Temporal lobe (tissue), 2 donors: ENCODE data around the gene U2AF1.

- RAMPAGE, long total RNA, result start-site peak on the minus strand at chr21:43107560-43107583, 262 and 54 reads in 2 replicates
Measured at GRCh38 chr21:43107471-43107670, at the start of gene U2AF1. U2AF1 (minus strand) TSS chr21:43107570.

GRCh38 chr21:43193881-43194565 lies 25.2 kb downstream of the CRYAA start:
- RAMPAGE, long total RNA, result no peak

DNA sequence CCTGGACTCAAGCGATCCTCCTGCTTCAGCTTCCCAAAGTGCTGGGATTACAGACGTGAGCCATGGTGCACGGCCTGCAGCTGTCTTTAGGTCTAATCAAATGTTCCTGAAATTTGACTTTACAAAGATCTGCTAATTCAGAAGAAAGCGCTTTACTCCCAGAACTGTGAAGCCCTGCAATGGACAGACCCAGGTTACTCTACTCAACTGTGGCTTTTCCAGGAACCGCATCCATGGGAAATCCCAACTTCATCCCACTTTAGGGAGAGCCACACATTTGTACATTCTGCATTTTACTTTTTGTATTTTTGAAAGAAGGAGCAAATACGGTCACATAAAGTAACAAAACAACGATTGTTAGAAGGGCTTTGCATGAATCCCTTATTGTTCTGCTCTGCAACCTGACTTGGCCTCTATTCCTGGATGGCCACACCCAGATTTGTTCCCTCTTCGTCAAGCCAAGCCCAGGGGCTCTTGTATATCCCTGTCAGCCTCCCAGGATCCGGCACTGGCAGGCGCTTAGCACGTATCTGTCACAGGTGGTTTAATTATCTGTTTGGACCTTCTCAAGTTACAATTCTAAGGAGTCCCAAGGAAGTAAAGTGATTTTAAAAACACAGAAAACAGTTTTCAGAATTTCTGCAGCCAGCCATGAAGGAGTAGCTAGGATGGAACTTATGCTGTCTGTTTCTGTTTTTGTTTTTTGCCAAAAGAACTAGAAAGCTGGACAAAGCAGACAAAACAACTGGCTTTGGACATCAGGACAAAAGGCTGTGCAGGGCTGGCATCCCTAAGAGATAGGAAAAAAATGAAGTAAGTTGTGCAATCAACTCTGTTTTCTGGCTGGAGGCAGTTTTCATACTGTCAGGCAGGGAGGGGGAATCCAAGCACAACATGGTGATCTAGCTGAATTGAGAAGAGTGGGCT lies 28.0 kb downstream of the CRYAA start:
- RAMPAGE, long total RNA, result no peak

GRCh38 chr21:43288007-43288499 lies 119.2 kb downstream of the CRYAA start:
- RAMPAGE, long total RNA, result no peak

DNA sequence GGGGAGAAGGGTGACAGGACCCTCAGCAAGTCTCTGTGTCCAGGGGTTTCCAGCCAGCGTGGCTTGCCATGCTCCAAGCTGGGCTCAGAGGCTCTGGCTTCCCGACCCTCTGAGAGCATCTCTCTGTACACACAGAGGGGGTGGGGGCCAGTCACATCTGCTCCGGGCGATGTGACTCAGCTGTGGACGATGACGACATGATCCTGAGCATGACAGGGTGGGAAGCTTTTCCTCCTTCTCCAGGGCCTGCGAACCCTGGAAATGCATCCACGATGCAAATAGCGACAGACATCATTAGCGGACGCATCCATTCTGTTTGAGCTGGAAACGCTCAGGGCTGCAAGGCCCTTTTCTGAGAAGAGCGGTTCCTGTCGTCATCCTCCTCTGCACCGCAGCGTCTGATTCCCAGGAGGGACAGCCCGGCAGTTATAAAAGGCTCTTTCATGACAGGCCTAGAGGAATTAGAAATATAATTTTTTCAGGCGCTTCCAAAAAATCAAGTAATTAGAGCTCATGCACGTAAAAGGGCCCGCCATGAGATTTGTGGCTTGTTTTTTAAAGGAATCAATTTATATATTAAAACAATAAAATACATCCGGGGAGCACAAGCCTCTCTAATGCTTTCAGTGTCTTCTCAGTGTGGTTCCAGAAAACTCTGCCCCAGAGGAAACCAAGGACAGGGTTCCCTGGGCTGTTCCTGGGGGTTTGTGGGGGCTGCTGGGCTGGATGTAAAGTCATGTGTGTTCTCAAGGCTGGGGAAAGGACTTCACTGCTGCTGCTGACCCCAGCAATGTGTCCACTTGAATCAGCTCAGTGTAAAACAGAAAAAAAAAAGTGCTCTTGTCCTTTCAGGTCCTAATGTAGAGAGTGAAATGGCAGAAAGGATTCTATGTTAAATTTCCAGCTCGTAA lies 107.4 kb downstream of the SIK1 start:
- RAMPAGE, long total RNA, result no peak

DNA sequence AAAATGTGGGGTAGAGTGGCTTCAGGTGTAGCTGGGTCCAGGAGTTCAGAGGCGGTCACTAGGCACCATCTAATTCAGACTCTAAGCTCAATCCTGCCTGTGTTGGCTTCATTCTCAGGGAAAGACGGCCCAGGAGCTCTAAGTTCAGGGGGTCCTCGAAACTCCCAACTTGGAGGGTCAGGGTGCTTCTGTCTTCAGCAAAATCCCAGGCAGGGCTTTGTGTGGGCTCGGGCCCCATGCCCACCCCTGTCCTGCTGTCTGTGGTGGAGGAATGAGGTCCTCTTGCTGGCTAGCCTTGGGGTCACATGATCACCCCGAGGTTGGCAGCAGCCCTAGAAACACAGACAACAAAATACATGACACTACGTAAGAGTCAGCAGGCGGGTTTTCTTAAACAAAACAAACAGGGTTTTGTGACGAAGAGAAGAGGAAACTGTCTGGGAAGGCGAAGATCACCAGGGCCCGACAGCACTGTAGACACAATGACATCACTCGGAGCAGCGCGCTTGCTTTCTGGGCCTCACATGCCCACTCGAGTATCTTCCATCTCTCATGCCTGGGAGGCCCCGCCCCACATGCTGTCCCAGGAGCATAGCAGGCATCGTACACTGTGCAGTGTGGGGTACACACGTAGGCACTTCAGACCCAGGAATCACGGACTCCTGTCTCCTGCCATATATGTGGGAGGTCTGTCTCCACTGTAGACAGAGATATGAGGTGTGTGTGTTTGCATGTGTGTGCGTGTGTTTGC lies 94.9 kb downstream of the SIK1 start:
- RAMPAGE, long total RNA, result no peak

DNA sequence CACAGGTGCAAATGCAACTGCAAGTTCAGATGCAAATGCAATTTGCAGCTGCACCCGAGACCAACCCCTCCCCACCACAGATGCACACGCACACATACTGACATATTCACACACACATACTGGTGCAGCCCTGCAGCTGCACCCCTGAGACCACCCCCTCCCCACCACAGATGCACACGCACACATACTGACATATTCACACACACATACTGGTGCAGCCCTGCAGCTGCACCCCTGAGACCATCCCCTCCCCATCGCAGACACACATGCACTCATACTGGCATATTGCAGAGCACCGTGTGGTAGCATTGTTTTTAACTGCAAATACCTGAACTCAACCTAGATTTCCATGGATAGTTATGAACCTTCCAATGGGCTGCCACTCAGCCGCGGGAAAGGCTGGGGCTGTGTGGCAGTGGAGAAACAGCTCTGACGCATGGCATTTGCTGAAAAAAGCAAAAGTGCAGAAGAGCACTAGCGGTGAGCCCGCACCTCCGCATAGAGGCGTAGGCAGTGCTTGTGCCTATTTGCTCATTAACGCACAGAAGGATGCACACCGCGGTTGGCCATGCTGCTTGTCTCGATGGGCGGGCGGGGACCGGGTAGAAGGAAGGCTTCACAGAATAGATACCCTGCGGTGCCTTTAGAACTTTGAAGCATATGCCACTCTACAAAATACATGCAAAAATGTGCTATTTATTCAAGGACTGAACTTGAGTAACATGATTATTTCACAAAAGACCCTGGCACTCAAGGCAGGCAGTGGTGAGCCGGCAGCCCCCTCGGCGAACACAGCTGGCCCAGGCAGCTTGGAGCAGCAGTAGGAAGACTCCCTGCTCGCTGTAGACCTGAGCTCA lies 71.8 kb downstream of the SIK1 start:
- RAMPAGE, long total RNA, result no peak

- RAMPAGE, long total RNA, result no peak
Measured at GRCh38 chr21:43369807-43370958, 56.7 kb downstream of the SIK1 start.

- RAMPAGE, long total RNA, result no peak
Measured at GRCh38 chr21:43618867-43619203, 40.5 kb downstream of the HSF2BP start.

GRCh38 chr21:43732126-43732822 lies 13.3 kb downstream of the PDXK start:
- RAMPAGE, long total RNA, result no peak

- RAMPAGE, long total RNA, result no peak
Measured at GRCh38 chr21:43755594-43756391, 20.3 kb downstream of the CSTB start.

GRCh38 chr21:43773853-43774787 lies 2.0 kb downstream of the CSTB start:
- RAMPAGE, long total RNA, result no peak

- RAMPAGE, long total RNA, result no peak
Measured at GRCh38 chr21:43811941-43812865, 22.8 kb downstream of the RRP1 start.

- RAMPAGE, long total RNA, result no peak
Measured at GRCh38 chr21:43861389-43862036, 3.5 kb upstream of the AGPAT3 start.

DNA sequence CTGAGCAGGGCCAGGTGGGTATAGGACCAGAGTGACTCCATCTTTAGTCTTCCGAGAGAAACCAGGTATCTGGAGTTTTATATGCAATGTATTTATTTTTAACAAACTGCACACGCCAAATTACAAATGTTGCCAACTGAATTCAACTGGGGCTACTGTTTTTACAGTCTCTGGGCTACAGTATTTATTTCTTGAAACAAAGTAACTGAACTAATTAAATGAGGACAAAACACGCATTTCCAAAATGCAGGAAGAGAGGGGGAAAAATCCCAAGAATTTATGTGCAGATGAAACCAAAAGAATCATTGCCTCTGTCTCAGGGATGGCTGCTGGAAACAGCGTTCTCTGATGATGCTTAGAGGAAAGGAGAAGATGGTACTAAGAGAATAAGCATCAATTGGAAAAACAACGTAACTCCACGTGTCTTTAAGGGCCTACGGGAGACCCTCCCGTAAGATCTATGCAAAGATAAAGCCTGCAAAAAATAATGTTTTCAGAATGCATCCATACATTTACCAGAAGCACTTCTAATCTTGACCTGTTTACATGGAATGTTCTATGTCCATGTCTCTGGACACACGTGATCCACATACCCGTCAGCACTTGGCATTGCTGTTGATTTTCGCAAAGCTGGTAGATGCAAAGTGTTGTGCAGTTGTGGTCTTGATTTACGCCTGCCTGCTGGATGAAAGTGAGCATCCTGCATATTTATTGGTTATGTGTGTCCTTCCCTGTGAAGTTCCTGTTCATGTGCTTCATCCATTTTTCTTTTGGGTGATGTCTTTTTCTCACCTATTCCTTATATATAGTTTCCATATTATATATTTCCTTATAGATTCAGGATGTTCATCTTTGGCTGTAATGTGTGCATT lies 6.2 kb downstream of the AGPAT3 start:
- RAMPAGE, long total RNA, result no peak

- RAMPAGE, long total RNA, result no peak
Measured at GRCh38 chr21:43906451-43906673, 41.3 kb downstream of the AGPAT3 start.

DNA sequence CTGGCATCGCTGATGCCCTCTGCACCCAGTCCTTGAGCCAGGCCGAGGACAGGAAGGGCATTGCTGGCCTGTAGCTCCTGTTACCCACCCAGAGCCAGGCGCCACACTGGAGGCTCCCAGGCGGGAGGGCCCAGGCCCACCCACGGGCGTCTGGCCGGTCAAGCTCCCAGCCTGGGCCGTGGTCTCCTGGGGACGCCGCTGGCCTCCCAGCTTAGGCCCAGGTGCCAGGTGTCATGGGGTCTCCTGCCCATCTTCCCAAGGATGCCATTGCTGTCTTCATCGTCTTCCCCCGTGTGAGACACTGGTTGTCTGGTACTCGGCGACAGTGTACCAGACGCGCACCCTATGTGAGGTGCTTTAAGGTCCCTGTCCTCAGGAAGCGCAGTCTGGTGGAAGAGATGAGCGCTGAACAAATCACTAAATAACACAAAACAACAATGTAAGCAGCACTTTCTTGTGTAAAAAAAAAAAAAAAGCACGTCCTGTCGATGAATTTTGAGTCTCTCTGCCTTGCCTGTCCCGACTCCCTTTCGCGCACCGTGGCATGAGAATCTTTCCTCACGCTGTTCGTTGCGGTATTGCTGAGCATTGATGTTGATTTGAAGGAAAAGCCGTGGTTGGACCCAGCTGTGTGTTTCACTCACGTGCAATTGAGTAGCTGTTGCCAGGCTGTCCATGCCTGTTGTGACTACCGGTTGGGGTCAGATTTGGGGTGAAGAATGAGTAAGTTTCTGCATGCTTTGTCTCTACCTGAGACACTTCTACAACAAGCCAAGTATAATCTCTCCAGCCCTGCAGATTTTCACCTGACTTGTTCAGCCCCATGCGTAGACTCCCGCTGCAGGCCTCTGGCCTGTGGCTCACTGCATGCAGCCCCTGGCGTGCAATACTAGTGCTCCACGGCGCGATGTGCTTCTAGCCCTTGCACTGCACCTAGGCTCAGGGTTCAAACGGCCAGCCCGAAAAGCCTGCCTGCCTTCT lies 26.9 kb upstream of the TRAPPC10 start:
- RAMPAGE, long total RNA, result no peak

GRCh38 chr21:44037518-44038062 lies 25.5 kb downstream of the TRAPPC10 start:
- RAMPAGE, long total RNA, result no peak

DNA sequence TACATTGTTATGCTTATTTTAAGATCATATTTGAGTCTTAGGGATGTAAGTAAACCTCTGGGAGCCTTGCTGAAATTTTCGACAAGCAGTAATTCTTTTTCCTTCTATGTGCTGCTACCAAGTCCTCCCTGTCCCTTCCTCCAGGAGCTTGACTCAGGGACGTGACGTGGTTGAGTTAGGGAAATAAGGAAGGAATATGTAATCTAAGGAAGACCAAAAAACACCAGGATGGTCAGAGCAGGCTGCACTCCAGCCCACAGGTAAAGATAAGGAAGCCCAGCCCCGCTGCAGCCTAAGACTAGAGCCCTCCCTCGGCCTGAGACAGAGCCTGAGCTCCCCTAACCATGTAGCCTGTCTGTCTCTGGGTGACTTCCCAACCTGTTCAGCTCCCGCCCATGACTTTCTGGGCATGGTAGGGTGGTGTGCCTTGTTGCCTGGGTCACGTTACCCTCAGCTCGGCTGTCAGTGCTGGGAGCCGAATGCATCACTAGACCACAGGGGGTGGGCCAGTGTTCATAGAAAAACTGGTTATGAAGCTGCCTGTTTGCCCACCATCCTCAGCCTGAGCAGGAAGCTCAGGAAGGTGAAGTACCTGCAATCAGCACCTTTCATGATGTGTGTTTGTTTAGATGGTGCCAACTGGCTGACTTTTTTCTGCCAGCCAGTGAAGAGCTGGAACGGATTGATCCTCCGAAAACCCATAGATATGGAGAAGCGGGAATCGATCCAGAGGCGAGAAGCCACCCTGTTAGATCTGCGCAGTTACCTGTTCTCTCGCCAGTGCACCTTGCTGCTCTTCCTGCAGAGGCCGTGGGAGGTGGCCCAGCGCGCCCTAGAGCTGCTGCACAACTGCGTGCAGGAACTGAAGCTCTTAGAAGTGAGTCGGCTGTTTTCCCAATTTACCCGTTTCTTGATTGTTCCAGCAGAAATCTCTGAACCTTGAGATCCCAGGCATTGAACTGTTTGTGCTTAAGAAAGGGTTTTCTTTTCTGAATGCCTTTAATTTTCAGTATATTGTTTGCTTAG lies 44.0 kb upstream of the PWP2 start:
- RAMPAGE, long total RNA, result no peak

GRCh38 chr21:44074188-44074770 lies 32.9 kb upstream of the PWP2 start:
- RAMPAGE, long total RNA, result no peak